Transverse colon (tissue), 4 donors: Measurements from ENCODE around the gene CHSY1.

GRCh38 chr15:99509359-99510102 lies 56.3 kb upstream of the MEF2A start:
- PRO-cap, result unidirectional peak, minus-strand start at chr15:99509873
- RAMPAGE, long total RNA, 4 experiments, result no peak in any of the 4 experiments

- PRO-cap, result no peak
- RAMPAGE, long total RNA, 4 experiments, result no peak in any of the 4 experiments
Observed at GRCh38 chr15:99610269-99610646, 44.5 kb downstream of the MEF2A start.

DNA sequence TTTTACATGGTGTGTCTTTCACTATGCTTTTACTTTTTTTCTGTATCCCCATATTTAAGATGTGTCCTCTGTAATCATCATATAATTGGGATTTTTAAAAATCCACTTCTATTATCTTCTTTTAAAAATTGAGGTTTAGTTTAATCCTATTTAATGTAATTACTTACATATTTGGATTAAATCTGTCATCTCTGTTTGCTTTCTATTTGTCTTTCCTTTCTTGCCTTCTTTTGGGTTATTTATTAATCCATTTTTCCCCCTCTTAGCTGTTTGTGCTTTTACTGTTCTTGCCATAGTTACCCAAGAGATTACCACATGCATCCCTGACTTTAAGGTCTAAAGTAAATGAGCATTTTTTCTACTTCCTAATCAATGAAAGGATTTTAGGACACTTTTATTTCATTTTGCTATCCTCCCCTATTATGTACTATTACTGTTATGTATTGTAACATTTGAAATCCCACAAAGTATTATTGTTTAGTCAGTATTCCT lies 62.5 kb downstream of the MEF2A start:
- PRO-cap, result no peak
- RAMPAGE, long total RNA, 4 experiments, result no peak in any of the 4 experiments

DNA sequence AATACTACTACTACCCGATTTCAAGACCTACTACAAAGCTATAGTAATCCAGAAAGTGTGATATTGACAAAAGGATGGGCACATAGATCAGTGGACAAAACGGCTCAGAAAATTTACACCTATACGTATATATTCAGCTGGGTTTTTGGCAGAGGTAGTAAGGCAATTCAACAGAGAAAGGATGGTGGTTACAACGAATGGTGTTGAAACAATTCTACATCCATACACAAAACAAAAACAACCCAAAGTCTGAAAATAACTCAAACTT lies 35.5 kb downstream of the LYSMD4 start:
- PRO-cap, result no peak
- RAMPAGE, long total RNA, 4 experiments, result no peak in any of the 4 experiments

- PRO-cap, result bidirectional peak, plus-strand start at chr15:99733678, minus-strand start at chr15:99733431
- RAMPAGE, long total RNA, 4 experiments, result no peak in any of the 4 experiments
Observed at GRCh38 chr15:99733541-99734071, 369 bp upstream of the LYSMD4 start.

DNA sequence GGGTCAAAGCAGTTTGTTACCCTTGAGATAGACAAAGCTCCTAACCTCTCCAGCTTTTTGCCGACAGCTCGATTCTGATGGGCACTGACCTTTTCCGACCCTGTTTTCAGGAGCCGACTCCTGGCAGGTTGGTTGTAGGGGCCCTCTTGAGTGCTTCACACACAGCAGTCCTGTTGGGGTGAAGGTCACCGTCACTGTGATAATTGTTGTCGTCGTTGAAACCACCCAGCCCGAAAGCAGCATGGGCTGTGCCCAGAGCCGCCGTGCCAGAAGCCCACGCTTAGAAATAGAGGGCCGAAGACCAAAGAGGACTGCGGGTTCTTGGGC lies 7.4 kb upstream of the ADAMTS17 start:
- PRO-cap, result no peak
- RAMPAGE, long total RNA, 4 experiments, result no peak in any of the 4 experiments

DNA sequence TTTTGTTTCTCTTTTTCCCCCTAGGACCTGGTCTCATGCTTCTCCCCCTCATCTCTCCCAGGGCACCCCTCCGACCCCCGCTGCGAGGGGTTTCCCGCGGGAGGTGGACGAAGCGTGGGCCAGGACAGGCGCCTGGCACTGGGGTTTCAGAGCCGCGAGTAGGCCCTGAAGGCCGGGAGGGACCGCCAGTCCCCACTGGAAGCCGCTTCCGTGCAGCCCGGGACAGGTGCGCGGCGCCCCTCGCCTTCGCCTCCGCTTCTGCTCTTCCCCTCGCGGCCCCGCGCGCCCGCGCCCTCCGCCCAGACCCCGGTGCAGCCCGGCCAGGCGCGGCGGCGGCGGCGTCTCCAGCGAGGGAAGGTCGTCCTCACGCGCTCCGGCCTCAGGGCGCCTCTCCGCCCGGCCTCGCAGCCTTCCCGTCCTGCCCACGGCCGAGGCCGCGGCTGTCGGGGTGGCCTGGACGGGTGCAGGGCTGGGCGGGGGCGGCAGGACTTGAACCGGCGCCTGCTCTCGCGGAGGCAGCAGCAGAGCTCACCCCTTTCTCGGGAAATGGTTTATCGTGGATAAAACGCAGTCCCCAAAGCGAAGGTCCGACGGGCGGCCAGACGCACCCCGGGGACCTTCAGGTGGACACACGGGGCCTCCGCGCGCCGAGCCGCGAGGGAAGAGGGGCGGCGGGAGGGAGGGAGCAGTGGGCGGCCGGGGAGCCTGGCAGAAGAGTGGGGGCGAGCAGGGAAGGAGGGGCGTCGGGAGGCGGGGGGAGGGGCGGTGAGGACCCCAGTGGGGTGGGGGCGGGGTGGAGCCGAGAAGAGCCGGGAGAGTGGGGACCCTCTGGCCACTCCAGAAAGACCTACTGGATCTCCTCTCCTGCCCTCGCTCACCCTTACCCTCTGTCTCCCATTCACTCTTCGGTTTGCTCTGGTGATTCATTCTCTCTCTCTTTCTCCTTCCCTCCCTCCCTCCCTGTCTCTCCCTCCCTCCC lies 31.7 kb upstream of the ADAMTS17 start:
- PRO-cap, result unidirectional peak, minus-strand start at position 912 of the sequence
- RAMPAGE, long total RNA, 4 experiments, result no peak in any of the 4 experiments

DNA sequence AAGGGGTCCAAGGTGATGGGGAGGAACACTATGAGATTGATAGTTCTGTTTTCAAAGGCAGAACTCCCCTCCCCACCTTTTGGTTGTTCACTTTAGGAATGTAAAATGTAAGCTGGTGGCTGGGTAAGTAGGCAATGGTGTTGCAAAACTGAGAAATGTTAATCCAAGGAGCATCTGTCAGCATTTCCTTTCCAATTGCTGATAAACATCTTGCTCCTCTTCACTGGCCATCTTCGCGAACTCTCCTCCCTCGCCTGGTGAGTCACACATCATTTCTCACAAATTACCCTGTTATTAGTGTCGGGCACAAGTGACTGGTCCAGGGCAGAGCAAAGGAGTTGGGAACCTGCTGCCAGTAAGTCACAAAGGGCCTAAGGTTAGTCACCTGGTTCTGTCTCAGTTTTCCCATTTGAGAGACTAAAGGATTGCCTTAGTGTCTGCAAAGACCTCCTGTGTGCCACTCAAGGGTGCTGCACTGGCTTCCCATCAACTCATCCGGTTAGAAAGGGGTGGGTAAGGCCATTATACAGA lies 13.0 kb downstream of the CERS3 start:
- PRO-cap, result no peak
- RAMPAGE, long total RNA, 4 experiments, result no peak in any of the 4 experiments

DNA sequence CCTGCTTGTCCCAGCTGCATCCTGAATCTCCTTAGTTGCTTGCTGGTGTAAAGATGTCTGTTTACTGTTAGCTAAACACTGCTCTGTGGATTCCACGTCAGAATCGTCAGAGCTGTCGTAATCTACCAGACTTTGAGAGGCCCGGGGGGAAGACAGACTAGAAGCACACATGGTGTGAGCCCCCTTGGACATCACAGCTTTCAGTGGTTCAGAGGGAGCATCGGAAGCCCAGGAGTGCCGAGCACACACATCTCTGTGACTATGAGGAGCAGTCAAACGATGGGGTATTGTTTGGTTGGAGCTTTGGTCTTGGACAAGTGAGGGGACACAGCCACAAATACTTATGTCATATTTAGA lies 32.5 kb downstream of the LINS1 start:
- PRO-cap, result no peak
- RAMPAGE, long total RNA, 4 experiments, result no peak in any of the 4 experiments

DNA sequence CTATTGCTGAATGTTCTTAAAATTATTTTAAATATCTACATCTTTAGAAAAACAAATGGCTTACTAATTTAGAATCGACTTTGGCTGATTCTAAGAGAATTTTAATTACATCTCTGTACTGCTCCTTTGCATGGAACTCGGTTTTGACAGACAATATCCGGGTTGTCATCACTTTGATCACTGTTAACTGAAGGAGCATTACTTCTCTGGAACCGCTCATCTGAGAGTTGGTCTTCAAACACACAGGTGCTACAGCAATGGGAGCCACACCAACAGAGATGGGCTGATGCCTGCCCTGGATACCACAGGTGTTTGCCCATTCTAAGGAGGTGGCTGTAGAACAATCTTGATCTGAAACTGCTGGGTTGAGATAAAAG lies 21.6 kb downstream of the LINS1 start:
- PRO-cap, result no peak
- RAMPAGE, long total RNA, 4 experiments, result no peak in any of the 4 experiments

DNA sequence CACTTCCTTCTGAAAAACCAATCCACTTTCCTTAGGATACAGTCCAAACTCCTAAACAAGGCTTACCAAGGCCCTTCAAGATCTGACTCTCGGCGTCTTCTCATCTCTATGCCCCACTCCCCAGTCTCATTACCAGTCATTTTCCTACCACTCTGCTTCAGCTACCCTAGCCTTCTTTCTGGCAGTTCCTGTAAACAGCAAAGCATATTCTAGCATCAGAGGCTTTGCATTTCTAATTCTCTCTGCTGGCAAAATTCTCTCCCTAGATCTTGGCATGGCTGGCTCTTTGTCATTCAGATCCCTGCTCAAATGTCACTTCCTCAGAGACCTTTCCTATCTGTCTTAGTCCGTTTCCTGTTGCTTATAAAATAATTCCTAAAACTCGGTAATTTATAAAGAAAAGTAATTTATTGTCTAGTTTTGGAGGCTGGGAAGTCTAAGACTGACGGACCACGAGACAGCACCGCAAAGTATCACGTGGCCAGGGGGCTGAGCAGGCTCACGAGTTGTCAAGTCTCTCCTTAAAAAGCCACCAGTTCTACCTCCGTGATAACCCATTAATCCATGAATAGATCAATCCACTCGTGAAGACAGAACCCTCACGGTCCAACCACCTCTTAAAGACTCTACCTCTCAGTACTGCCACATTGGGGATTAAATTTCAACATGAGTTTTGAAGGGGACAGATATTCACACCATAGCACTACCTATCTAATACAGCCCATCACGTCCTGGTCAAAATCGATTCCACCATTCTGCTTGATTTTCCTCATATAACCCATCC lies 942 bp downstream of the LINS1 start:
- PRO-cap, result no peak
- RAMPAGE, long total RNA, 4 experiments, result no peak in any of the 4 experiments

DNA sequence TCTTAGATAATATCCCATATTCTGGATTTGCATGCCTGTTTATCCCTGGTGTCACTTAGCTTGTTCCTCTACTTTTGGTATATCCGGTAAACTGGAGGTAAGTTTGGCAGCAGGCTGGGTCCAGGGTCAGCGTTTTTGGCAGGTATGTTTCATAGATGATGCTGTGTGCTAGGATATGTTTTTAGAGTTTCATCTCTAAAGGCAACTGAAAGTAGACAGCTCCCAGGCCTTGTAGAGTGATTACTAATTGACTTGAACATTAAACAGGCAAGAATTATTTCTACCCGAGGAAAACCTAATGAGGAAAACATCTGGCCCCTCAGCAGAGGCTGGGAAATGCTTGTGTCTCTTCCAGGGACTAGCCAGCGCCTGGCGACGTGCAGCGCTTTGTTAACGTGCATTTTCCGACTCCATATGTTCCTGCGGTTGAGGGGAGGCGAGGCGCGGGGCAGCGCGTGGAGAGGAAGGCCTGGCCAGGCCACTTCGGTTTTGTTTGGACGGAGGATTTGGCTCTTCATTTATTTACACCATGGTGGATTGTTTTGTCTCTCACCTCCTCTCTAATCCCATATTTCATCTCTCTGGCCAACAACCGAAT lies 65.2 kb downstream of the ASB7 start:
- PRO-cap, result no peak
- RAMPAGE, long total RNA, 4 experiments, result no peak in any of the 4 experiments

GRCh38 chr15:100687911-100688283 lies 85.5 kb downstream of the ASB7 start:
- PRO-cap, result no peak
- RAMPAGE, long total RNA, 4 experiments, result no peak in any of the 4 experiments

DNA sequence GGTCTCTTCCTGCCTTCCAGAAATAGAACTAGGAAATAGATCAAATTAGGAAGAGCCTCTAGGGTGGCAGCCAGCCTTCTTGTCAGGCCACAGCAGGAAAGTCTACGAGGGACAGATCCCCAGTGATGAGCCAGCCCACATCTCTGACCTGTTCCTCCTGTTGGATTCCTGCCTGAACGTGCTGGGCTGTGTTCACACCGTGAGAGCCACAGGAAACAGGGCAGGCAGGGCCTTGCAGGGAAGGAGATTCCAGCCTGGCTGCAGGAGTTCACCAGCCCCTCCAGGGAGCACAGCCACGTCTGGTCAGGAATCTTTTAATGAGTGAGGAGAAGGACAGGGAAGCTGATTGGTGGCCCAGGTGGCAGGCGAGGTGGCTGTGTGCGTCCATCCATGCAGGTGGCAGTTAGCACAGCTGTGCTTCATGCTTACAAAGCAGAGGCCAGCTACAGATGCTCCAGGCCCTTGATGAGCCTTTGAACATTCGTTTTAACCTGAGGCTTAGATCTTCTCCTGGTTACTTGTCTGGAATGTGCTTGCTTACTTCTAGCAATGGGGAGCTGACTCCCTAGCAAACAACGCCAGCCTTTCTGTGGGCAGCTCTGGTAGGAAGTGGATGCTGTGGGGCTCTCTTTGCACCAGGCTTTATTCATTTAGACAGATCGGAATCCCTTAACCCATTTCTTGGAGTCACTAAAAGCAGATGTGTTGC lies 10.5 kb downstream of the LRRK1 start:
- PRO-cap, result no peak
- RAMPAGE, long total RNA, 4 experiments, result no peak in any of the 4 experiments

DNA sequence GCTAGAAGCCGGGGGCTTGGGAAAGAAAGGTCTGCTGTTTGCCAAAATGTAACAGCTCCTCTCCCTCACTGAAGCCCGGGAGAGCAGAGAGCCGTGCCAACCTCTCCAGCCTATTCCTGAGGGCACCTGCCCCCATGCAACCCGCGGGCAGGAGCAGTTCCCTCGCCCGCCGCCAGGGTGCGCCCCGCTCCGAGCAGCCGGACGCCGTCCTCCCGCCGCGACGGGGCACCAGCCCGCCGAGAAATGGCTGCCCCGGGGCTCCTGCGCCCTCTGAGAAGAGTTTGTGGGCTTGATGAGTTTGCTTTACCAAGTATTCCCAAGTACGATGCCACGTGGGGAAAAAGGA lies 163.1 kb downstream of the CHSY1 start:
- PRO-cap, result no peak
- RAMPAGE, long total RNA, 4 experiments, result no peak in any of the 4 experiments

DNA sequence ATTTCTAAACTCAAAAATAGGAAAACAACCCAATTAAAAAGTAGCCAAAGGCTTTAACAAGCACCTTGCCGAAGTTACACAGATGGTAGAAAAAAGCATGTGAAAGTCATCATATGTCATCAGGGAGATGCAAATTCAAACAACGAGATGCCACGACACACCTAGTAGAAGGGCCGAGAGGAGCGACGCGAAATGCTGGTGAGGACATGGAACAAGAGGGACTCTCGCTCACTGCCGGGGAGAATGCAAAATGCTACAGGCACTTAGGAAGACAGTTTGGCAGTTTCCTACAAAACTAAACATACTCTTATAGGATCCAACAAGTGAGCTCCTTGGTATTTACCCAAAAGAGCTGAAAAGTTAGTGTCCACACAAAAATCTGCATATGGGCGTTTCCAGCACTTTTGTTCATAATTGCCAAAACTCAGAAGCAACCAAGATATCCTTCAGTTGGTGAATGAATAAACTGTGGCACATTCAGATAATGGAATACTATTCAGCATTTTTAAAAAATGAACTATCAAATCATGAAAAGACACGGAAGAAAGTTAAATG lies 61.0 kb downstream of the CHSY1 start:
- PRO-cap, result unidirectional peak, plus-strand start at position 190 of the sequence
- RAMPAGE, long total RNA, 4 experiments, result no peak in any of the 4 experiments

DNA sequence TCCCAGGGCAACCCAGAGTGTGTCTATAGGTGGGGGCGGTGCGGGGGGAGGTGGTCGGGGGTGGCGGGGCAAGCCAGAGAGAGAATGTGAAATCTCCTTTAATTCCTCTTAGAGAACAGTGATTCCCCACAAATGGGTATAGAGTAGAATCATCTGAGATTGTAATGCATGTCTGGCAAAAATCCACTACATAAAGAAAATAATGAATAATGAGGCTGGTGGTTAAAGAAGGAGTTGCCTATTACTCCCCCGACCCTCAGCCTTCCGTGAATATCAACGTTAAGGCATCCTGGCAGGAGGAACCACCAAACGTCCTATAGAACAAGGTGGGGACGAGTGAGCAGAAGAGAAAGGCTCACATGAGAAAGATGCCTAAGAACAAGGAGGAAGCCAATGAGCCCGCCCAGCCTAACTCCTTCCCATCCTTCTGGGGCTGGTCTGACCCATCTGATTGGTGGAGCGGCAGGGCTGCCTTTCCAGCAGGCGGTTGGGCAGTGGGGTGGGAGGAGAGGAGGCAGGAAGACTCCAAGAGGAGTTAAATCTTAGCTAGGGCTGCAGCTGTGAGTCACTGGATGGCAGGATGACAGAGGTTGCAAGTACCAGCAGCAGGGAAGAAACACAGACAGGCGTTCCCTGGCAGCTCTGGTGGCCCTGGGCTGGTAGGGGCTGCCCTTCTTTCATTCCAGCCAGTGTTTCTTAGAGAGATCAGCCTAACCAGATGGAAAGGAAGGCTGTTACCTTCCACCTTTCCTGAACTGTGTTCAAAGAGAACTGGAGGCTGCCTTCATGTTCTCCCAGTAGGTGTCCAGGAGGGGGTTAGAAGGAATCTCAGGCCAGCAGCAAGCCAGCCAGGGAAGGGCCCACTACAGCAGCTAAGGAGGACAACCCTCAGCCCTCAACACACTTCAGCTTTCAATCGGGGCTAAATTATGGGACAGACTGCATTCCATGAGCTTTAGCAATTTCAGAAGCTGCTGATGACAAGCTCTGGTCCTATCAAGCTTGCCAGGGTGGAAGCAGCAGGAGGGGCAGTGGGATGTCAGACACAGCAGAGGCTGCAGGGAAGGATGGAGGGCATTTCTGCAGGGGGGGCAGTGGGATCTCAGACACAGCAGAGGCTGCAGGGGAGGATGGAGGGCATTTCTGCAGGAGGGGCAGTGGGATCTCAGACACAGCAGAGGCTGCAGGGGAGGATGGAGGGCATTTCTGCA lies 50.4 kb downstream of the CHSY1 start:
- PRO-cap, result unidirectional peak, plus-strand start at position 565 of the sequence
- RAMPAGE, long total RNA, 4 experiments, result no peak in any of the 4 experiments

- PRO-cap, result bidirectional peak, plus-strand start at chr15:101251711, minus-strand start at chr15:101251924
- RAMPAGE, long total RNA, 4 experiments, result no peak in any of the 4 experiments
Observed at GRCh38 chr15:101251158-101252081, at the start of gene CHSY1. Gene CHSY1, minus strand, starts transcription at chr15:101252048.

DNA sequence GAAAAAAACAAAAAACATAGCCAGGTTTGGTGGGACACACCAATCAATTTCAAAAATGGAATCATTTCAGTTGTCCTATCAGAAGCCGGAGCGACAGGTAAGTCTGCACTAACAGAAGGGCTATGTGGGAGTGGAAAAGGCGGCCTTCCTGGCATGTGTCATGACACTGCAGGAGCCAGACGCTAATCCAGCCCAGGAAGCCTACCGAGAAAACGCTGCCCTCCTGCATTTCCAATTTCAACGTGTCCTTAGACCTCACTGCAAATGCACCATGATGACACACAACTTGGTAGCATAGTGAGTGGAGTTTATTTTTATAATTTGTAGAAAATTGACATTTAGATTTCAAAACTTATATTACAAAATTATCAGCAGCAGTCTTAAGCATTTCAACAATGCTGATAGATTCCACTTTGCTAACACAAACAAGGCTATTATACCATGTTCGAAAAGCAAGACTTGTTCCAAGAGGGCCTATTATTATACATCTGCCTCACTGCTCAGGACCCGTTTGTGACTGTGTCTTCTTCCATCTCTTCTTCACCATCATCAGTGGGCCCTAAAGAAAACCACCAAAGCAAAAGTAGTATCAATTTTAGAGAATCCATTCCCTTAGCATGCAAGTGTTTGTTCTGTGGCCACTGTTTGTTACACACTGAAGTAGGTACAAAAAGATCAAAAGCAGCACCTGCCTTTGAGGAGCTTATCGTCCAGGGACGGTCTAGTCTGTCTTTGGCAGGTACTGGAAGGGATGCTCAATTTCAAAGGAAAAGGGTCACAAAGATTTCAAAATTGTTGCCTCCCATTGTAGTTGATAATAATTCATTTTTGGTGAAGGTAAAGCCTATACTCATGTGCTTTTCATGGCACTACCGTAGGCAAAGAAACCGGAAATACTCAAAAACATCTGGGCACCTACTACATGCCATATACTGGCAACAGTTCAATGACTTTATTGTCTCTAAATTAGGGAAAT lies 4.2 kb upstream of the SELENOS start:
- PRO-cap, result no peak
- RAMPAGE, long total RNA, 4 experiments, result no peak in any of the 4 experiments

DNA sequence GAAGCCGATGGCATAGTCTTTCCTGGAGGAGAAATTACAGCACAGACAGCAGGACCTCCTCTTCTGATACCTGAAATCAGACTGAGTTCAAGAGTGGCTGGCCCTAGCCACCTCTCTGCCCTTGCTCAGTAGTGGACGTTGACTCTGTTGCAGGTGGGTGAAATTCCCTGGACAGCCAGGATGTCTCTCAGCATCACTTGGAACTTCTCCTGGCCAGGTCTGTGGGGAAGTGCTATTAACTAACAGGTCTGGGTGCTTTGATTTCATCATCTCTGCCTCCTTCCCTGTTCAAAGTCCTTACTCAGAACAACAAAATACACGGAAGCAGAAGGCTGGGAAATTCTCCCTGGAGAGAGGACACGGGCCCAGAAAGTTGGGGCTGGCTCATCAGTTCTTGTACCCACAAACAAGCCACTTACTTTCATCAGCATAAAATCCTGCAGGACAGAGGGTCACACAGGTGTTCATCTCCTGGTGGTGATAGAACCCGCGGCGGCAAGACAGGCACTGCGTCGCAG lies 29.4 kb upstream of the SNRPA1 start:
- PRO-cap, result bidirectional peak, plus-strand start at position 338 of the sequence, minus-strand start at position 211 of the sequence
- RAMPAGE, long total RNA, 4 experiments, result start-site peak on the minus strand in 1 of 4 experiments, centred at position 318 of the sequence, 12 reads per replicate